Cardiac muscle cell (in vitro differentiated cells and primary cell): ENCODE results near the genes RPE65 and TYW3.

- RAMPAGE, long total RNA: no peak
- RRBS: no CpG with 5 or more reads among the region's 3 CpGs
Measured at GRCh38 chr1:67138599-67139489, 4.1 kb upstream of the C1orf141 start.

- RAMPAGE, long total RNA: no peak
- RRBS: no CpG with 5 or more reads among the region's 11 CpGs
Measured at GRCh38 chr1:67537295-67538008, 107.2 kb upstream of the SERBP1 start.

GRCh38 chr1:67557690-67558404 lies 127.2 kb upstream of the GADD45A start:
- RAMPAGE, long total RNA: no peak
- RRBS: no CpG with 5 or more reads among the region's 11 CpGs

GRCh38 chr1:67647193-67647406 lies 37.9 kb upstream of the GADD45A start:
- RAMPAGE, long total RNA: no peak
- RRBS: no CpG with 5 or more reads among the region's 3 CpGs

DNA sequence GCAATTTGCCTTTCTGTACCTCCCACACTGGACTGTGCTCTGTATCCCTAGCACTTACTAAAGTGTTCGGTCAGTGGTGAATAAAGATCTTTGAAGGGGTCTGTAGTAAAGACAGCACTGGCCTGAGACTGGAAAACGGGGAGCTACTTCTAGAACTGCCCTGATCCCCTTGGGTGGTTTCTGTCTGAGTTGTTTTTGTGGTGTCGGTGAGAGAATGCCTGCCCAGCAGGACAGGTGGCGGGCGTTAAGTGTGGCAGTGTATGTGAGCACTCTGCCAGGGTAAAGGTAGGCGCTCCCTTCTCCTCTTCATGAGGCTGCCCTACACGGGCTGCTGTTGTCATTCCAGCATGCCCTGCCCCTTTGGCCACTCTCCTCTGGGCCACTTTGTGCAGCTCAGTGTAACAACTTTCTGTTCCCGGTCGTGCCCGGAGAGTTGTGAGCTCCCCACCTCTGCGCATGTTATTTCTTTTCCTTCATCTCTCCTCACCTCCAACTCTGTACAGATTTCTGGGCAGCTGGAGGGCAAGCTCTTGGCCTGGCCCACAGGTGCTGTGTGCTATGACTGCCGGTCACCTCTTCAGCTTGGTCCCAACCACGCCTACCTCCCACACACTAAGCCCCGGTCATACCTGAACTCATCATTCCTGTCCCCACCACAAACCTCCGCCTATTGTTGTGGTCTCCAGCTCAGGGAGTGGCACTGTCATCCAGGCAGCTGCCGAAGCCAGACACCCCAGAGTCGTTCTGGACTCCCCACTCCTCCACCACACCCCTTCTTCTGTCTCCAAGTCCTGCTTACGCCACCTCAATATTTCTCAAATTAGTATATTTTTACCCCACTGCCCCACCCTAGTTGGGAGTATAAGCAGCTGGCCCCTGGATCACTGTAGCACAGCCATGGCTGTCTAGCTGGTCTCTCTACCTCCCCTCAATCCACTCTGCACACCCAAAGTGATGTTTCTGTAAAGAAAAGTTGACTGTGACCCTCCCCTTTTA lies 69.0 kb downstream of the GADD45A start:
- RAMPAGE, long total RNA: no peak
- RRBS: 70% methylated on average over 3 of the region's 18 CpGs

DNA sequence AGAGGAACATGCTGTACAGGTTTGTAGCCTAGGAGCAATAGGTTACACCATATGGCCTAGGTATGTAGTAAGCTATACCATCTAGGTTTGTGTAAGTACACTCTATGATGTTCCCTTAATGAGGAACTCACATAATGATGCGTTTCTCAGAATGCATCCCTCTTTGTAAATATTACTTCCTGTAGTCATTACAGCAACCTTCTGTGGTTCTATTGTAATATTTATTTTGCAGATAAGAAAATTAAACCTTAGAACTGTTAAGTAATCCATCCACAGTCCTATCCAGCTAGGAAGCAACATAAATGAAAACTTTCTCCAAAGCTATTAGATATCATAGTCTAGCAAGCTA lies 88.7 kb downstream of the WLS start:
- RAMPAGE, long total RNA: no peak
- RRBS: no CpG with 5 or more reads among the region's 1 CpG

DNA sequence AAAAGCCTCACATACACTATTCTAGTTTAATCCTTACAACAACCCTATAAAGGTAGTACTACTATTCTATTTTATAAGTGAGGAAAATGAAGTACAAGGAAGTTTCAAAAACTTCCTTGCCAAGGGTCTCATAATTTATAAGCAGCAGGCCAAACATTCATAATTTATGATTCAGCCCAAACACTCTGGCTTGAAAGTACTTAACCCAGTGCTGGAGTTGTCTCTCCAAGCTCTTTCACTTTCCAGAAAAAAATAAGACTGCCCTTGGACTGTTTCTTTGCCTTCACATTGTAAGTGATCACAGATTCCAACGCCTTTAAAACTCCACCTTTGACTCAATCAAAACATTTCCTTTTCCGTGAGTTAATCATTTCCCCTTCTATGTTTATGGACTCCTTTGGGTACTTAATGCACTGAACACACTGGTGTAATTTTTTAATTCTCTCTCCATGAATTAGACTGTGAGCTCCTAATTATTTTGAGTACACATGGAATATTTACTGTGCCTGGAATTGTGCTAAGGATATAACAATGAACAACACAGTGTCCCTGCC lies 54.4 kb downstream of the WLS start:
- RAMPAGE, long total RNA: no peak
- RRBS: no CpG with 5 or more reads among the region's 2 CpGs

- RAMPAGE, long total RNA: no peak
- RRBS: 2% methylated on average over 3 of the region's 55 CpGs
Measured at GRCh38 chr1:68230281-68231375, 1.7 kb downstream of the WLS start.

DNA sequence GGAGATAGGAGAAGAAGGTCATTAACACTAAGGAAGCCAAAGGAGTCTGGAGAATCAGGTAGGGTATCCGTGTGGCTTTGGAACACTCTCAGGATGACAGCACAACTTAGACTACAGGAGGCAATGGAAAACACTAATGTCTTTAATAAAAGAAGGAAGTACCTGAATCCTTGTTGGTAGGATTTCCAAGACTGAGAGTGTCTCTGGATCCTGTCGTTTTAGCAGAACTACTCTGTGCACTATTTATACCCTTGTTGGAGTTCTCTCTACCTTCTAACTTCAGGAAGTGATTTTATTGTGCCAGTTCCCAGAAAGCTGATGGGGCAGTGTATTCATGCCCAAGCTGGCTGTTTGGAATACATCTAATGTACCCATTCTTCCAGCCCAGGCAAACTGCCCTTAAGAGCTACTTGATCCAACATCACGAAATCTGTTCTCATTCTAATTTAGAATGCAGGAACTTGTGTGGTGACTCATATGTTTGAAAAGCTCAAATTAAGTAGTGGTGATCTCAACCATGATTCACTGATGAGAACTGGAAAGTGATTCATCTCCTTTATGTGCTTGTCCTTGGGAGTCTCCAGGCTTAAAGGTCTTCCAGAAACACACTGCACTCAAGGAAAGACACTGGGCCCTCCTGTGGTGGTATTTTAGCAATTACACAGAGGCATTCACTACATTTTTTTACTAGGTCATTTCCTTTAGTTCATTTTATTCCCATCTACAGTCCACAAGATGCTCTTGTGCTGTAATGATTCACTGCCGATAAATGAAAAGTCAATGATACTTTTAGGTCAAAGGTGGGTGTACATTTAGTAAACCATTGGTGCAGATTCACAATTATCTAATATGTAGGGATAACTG lies 65.5 kb downstream of the RPE65 start:
- RAMPAGE, long total RNA: no peak
- RRBS: no CpG with 5 or more reads among the region's 4 CpGs

- RAMPAGE, long total RNA: no peak
- RRBS: no CpG with 5 or more reads among the region's 1 CpG
Measured at GRCh38 chr1:68449648-68450147, at the start of gene RPE65. RPE65 (minus strand) TSS chr1:68449954.

DNA sequence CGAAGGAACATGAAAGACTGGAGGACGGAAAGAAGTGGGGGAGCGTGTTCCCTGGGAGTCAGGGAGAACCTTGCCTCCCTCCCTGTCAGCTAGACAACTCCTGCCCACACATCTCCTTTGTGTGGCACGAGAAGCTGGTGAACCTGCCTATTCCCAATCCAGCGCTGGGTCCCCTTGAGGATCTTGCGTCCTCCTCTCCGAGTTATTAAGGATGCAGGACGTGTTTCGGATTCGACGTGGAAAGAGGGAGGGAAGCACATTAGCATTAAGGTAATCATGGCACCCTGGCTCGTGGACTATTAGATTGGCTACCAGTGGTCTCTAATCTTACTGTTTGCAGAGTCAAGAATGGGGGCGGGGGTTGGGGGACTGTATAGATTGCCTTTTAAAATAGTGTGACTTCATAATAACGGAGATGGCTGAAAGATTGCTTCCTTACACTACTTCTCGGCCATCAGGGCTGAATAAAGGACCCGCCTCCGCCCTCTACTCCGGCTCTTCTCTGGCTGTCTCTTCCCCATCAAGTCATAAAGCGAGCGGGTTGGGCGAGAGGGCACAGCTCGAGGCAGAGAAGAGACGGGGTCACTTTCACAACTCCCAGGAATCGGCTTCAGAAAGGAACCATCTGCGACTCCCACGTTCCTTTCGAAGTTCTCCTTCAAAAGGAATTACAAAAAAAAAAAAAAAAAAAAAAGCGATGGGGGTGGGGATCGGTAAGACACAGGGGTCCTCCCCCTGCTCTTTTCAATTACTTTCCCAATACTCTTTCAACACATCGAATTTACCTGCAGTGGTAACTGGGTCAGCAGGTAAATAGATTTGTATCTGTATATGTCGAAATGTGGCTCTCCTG lies 1.7 kb downstream of the LRRC7 start:
- RAMPAGE, long total RNA: no peak
- RRBS: no CpG with 5 or more reads among the region's 31 CpGs

DNA sequence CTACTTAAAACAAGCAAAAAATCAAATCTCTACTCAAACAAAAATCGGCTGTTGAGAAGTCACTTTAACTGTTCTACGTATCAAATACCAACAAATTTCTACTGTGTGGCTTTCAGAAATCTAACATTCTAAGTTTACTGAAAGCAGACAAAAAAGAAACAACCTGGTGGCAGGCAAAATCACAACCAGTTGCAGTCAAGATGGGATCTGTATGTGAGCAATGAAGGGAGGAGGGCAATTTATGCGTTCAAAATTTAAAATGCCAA lies 1.2 kb downstream of the ANKRD13C start:
- RAMPAGE, long total RNA: no peak
- RRBS: no CpG with 5 or more reads among the region's 3 CpGs

DNA sequence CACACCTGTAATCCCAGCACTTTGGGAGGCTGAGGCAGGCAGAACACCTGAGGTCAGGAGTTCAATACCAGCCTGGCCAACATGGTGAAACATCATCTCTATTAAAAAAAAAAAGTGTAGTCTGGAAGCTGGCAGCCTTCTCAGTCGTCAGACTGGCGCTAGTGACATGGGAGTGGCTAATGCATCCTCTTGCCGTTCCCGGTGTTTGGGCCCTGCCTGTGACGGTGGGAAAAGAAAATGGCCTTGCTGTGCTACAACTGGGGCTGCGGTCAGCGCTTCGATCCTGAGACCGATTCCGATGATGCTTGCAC lies 119.2 kb downstream of the CTH start:
- RAMPAGE, long total RNA: no peak
- RRBS: no CpG with 5 or more reads among the region's 10 CpGs

DNA sequence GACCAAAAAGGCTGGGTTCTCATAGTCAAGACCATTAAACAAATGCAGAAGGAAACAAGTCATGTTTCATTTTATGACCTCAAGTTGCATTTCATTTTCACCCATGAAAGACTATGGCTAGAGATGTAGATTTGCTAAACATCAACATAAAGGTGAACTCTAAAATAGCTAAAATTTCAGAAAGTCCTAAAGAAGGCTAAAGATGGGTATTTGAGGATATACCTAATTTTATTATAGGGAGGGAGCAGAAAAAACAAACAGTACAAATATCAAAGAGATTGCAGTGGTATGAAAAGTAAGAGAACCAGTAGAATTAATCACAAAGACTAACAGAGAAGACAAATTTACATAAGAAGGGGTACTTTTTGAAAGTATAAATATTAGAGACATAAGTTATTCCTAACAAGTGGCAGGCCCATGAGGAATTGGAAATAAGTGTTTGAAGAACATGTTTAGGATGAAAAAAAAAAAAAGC lies 75.7 kb downstream of the NEGR1 start:
- RAMPAGE, long total RNA: no peak

GRCh38 chr1:74522135-74522559 lies 9.7 kb upstream of the LRRC53 start:
- RAMPAGE, long total RNA: no peak
- RRBS: no CpG with 5 or more reads among the region's 4 CpGs

DNA sequence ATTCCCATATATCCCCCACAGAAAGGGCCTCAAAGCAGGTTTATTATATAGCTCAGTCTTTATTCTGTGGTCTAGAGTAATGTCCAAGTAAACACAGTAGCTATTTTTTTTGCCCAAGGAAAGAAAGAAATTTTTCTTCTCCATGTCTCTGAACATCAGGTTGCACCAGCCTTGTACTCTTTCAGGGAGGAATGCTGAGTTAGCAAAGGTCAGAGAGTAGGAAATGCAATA lies 18.0 kb downstream of the CRYZ start:
- RAMPAGE, long total RNA: no peak

DNA sequence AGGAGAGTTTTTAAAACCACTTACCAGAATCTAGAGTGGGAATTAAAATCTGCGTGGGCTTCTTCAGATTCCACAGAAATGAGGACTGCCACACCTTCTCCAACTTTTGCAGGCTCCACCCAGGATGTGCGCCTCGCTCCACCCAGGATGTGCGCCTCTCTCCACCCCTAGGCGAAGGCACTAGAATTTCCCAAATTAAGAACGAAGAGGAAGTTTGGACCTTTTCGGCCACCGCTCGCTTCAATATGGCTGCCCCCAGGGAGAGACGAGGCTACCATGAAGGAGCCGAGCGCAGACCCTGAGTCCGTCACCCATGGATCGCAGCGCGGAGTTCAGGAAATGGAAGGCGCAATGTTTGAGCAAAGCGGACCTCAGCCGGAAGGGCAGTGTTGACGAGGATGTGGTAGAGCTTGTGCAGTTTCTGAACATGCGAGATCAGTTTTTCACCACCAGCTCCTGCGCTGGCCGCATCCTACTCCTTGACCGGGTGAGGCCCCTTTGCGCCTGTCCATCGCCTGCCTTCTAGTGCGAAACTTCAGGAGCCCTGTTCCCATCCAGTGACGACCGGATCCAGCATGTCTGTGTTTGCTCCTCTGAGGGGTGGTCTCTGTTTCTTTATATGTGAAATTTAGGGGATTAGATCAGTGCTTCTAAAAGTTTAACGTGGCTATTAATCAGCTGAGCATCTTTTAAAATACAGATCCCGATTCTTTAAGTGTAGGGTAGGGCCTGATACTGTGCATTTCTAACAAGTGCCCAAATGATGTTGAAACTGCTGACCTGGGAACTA lies at the start of gene TYW3:
TSS of gene TYW3 (plus strand) at position 221 of the 790 bp plus-strand sequence.
- RAMPAGE, long total RNA: start-site peak on the minus strand centred at position 105 of the sequence, 62 bp wide, 665 and 593 reads in 2 replicates; start-site peak on the plus strand centred at position 308 of the sequence, 151 bp wide, 779 and 407 reads in 2 replicates
- RRBS: 3% methylated on average over 9 of the region's 31 CpGs

DNA sequence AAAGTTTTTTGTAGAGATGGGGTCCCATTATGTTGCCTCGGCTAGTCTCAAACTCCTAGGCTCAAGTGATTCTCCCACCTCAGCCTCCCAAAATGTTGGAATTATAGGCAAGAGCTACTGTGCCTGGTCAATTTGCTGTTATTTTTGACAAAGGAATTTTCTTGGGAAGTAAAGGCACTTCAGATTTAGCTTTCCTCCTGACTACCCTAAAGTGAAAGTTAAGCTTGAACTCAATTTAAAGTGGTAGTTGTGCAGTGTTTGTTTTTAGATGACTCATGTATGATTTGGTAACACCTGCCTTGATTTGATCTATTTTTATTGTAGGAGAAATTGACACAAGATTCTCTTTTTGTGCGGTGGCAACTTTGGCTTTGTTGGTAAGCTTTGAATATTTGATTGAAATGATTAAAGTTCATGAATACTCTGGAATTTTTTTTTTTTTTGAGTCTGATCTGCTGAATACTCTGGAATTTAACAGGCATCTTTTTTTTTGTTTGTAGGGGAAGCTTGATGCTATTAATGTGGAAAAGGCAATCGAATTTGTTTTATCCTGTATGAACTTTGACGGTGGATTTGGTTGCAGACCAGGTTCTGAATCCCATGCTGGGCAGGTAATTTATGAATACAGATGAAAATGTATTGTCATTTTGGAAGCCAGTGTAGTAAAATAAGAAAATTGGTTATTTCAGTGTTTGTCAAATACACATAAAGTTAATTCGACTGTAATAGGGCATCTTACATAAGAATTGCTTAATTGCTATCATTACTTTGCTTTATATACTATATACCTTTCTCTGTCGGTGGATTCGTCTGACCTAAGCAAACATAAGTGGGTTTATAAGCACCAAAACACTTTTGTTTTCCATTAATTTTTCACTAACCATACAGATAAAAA lies 5.2 kb downstream of the RABGGTB start:
- RAMPAGE, long total RNA: no peak
- RRBS: no CpG with 5 or more reads among the region's 7 CpGs

- RAMPAGE, long total RNA: no peak
- RRBS: no CpG with 5 or more reads among the region's 6 CpGs
Measured at GRCh38 chr1:77219714-77220292, 573 bp upstream of the PIGK start.

DNA sequence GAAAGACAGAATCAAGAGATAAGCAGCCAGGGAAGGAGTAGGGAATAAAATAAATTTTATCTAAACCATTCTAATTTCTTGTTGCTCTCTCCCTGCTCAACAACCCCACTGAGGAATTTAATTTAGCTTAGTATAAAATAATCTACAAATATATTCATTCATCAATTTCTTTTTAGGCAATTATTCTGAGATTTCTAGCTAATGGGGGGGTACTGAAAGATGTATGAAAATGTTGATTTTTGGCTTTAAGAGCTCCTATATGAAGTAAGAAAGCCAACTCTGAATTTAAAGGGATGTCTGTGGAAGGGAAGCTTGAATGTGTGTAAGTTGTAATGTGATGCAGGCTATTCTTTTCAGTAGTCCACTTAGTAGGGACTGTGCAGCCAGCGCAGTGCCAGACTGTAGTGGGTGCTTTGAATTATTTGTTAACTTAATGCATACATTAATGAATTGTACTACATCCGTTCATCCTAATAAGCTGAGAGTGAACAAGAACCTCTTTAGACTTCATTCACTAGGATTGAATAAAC lies 72.4 kb downstream of the AK5 start:
- RAMPAGE, long total RNA: no peak
- RRBS: no CpG with 5 or more reads among the region's 2 CpGs